Uterus (tissue), 7 donors: ENCODE data around the genes TSPAN14 and WAPL.

GRCh38 chr10:80429644-80430076, 21.3 kb downstream of the PRXL2A start:
- PRO-cap, 4 experiments, result no peak in any of the 4 experiments
- RAMPAGE, long total RNA, 2 experiments, result no peak in any of the 2 experiments
- RRBS, result no CpG with 5 or more reads among the region's 6 CpGs

GRCh38 chr10:80453667-80454737, at the start of gene TSPAN14:
Gene TSPAN14 (plus strand): TSS chr10:80454310.
- PRO-cap, 4 experiments, result peak in 4 of 4 experiments; most common plus-strand start chr10:80454321 (in 4); most common minus-strand start chr10:80453902 (in 2)
- RAMPAGE, long total RNA, 2 experiments, result no peak in any of the 2 experiments
- RRBS, result 3% methylated on average over 54 of the region's 140 CpGs

- PRO-cap, 4 experiments, result peak in 3 of 4 experiments; most common plus-strand start chr10:80459285 (in 3); most common minus-strand start chr10:80459184 (in 2)
- RAMPAGE, long total RNA, 2 experiments, result no peak in any of the 2 experiments
- RRBS, result no CpG with 5 or more reads among the region's 13 CpGs
Measured at GRCh38 chr10:80458803-80459889, 5.0 kb downstream of the TSPAN14 start.

GRCh38 chr10:80460683-80461475, 6.8 kb downstream of the TSPAN14 start:
- PRO-cap, 4 experiments, result peak in 2 of 4 experiments; most common plus-strand start chr10:80460927 (in 2); most common minus-strand start chr10:80460835 (in 1)
- RAMPAGE, long total RNA, 2 experiments, result no peak in any of the 2 experiments
- RRBS, result no CpG with 5 or more reads among the region's 7 CpGs

DNA sequence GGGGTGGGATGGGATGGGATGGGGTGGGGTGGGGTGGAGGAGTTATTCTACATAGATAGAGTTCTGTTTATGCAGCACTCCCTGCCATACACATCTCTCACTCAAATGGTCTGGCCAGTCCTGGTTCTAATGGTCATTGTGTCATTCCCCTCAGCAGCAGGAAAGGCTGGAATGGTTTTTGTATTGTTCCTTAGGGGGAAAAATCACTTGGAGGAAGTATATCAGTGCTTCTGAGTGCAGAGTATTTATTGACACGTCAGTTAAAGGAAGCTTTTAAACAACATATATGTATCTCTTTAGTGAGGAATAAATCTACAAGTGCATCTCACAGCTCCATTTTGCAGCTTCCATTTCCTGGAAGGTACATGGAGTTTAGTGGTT, 8.2 kb downstream of the TSPAN14 start:
- PRO-cap, 4 experiments, result no peak in any of the 4 experiments
- RAMPAGE, long total RNA, 2 experiments, result no peak in any of the 2 experiments
- RRBS, result no CpG with 5 or more reads among the region's 1 CpG

DNA sequence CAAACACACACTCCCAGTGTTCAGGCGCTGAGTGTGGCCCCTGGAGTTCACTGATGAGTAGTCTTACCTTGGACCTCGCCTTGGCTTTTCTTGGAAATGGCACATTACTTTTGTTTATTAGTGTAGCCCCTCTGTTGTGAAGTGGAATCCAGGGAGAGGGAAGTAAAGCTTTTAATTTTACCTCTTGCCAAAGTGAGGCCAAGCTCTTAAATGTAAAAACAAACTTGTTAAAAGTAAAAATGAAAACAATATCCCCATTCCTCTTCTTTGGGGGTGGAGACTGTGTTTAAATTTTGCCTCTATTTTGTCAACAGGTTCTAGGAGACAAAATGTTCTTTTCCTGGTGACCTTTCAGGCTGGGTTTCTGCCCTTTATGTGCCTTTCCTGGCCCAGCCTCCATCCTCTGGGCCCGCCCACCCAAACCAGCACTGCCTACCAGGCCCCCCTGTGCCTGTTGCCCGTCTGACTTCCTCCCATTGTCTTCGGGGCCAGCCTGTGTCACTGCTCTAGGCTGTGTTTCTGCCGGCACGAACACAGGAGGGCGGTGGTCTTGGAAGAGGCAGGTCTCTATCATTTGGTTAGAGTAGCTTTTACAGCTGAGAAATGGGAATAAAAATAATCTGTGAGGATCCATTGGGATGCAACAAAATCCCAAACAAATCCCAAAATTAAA, 13.8 kb downstream of the TSPAN14 start:
- PRO-cap, 4 experiments, result peak in 4 of 4 experiments; most common plus-strand start position 536 of the sequence (in 3); most common minus-strand start position 219 of the sequence (in 1)
- RAMPAGE, long total RNA, 2 experiments, result no peak in any of the 2 experiments
- RRBS, result no CpG with 5 or more reads among the region's 8 CpGs

GRCh38 chr10:80485636-80486746, 31.9 kb downstream of the TSPAN14 start:
- PRO-cap, 4 experiments, result no peak in any of the 4 experiments
- RAMPAGE, long total RNA, 2 experiments, result no peak in any of the 2 experiments
- RRBS, result no CpG with 5 or more reads among the region's 21 CpGs

DNA sequence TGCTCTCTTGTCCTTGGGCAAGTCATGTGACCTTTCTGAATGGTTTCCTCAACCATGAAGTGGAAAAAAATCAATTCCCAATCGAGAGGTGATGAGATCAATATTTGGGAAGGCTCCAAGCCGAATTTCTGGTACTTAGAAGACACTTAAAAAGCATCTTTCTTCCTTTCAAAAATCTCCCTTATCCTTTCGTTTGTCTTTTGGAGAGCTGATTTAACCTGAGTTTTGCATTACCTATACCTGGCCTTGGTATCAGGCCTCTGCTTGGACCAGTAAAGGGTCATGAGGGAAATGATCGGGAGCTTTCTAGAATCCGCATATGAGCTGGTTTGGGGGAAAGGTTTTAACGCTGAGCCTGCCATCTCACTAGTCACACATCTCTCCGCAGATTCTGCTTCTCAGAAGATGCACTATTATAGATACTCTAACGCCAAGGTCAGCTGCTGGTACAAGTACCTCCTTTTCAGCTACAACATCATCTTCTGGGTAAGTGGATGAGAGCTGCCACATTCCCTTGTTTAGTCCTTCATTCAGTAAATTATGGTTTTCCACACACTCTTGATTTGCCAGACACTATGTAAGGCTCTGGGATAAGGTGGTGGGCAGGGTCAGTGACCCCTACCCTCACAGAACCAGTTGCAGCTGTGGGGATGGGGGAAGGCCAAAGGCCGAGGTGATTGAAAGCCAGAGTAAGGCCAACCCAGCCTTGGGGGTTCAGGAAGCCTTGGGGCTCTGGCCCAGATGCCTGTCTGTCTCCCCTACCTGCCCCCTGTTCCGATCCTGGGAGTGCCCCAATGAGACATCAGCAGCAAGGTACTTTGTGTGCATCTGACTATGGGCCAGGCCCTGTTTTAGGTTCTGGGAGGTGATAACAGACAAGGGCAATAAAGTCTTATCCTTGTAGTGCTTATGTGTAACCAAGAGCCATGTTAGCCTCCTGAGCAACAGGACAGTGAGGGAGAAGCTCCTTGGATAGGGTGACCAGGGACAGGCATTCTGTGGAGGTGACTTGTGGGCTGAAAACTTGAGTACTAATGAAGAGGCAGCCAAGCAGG, 35.0 kb downstream of the TSPAN14 start:
- PRO-cap, 4 experiments, result no peak in any of the 4 experiments
- RAMPAGE, long total RNA, 2 experiments, result no peak in any of the 2 experiments
- RRBS, result no CpG with 5 or more reads among the region's 10 CpGs

DNA sequence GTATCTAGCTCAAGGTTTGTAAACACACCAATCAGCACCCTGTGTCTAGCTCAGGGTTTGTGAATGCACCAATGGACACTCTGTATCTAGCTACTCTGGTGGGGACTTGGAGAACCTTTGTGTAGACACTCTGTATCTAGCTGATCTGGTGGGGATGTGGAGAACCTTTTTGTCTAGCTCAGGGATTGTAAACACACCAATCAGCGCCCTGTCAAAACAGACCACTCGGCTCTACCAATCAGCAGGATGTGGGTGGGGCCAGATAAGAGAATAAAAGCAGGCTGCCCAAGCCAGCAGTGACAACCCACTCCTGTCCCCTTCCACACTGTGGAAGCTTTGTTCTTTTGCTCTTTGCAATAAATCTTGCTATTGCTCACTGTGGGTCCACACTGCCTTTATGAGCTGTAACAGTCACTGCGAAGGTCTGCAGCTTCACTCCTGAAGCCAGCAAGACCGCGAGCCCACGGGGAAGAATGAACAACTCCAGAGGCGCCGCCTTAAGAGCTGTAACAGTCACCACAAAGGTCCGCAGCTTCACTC, 6.1 kb downstream of the SH2D4B start:
- PRO-cap, 4 experiments, result no peak in any of the 4 experiments
- RAMPAGE, long total RNA, 2 experiments, result no peak in any of the 2 experiments
- RRBS, result no CpG with 5 or more reads among the region's 9 CpGs

GRCh38 chr10:82888723-82889512, 1013.9 kb downstream of the NRG3 start:
- PRO-cap, 4 experiments, result no peak in any of the 4 experiments
- RAMPAGE, long total RNA, 2 experiments, result no peak in any of the 2 experiments
- RRBS, result no CpG with 5 or more reads among the region's 10 CpGs

DNA sequence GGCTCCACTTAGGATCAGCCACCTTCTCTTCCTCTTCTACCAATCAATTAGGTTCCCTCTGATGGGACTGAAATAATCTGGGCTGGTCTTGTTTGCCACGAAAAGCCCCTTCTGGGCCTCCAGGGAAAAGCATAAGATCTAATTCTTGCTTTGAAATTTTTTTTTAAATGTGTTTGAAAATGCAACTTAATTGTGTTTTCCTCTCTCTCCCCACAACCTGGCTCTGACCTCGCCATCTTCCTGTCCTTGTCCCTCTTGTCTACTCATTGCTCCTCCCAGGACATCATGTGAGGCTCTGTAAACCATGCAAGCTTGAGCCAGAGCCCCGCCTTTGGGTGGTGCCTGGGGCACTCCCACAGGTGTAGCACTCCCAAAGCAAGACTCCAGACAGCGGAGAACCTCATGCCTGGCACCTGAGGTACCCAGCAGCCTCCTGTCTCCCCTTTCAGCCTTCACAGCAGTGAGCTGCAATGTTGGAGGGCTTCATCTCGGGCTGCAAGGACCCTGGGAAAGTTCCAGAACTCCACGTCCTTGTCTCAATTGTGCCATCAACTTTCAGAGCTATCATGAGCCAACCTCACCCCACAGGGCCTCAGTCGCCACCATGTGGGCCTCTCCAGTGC, 9.8 kb upstream of the CDHR1 start:
- PRO-cap, 4 experiments, result no peak in any of the 4 experiments
- RAMPAGE, long total RNA, 2 experiments, result no peak in any of the 2 experiments
- RRBS, result no CpG with 5 or more reads among the region's 7 CpGs

- PRO-cap, 4 experiments, result no peak in any of the 4 experiments
- RAMPAGE, long total RNA, 2 experiments, result no peak in any of the 2 experiments
- RRBS, result no CpG with 5 or more reads among the region's 6 CpGs
Measured at GRCh38 chr10:84436707-84437228, 108.4 kb downstream of the CCSER2 start.

DNA sequence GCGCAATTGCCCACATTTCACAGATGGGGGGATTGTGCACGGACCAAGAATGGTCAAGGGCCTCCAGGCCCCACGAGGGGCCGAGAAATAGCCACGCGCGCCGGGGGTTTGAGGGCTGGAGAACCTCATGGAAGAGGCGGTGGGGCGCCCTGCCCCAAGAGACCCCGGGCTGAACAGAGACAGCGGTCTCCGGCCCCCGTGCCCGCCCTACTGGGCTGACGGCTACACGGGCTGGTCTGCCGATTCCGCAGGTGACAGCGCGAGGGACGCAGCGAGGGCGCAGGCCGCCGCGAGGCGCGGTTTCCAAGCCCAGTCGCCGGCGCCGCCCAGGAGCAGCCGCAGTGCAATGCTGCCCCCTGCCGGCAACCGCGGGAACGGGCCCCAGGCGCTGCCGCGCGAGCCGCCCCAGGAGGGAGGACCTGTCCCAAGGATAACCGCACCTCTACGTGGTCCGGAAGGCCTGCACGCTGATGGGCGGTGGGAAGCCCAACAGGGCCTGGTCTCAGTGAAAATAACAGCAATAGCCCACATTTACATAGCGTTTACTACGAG, 10.5 kb upstream of the GRID1 start:
- PRO-cap, 4 experiments, result no peak in any of the 4 experiments
- RAMPAGE, long total RNA, 2 experiments, result no peak in any of the 2 experiments
- RRBS, result 5% methylated on average over 18 of the region's 50 CpGs

DNA sequence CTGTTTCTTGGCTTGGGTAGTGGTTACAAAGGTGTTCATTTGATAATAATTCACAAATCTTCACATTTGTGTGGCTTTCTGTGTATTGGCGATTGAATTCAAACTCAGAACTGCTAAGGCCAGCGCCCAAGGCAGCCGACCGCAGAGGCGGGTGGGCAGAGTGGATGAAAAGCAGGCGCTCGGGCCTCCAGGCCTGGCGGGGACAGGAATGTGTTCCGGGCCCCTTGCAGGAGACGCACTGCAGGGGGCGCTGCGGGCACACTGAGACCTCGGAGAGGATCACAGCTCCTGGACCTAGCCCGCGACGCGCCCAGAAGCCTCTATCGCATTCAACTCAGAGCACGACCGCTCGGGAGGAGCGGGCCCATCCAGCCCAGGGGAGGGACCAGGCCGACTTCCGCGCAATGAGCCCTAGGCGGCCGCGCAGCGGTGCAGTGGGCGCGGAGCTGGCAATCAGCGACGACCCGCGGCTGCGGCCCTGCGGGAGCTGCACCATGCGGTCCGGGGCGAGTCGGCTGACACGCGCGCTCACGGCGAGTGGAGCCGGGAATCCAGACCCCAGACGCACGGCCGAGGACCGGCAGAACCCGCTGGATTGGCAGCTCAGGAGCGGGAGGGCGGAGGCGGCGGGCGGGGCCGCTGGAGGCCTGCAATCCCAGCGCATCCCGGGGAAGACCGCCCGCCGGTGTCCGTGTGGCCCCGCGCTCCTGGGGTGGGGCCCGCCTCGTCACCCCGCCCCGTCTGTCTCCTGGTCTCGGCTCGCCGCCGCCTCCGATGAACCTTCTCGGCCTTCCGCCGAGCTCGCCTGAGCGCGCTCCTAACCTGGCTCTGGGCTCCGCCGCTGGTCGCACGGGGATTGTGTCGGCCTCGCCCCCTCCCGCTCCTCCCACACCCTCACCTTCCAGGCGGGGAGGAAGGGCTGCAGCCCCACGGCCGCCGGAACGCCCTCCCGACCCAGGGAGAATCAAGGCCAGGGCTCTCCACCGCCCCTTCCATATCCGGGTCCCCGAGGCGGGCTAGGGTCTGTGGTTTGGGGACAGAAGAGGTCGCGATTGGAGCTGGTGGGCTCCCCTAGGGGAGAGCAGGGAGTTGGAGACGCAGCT, 33.5 kb upstream of the GRID1 start:
- PRO-cap, 4 experiments, result peak in 4 of 4 experiments; most common plus-strand start position 781 of the sequence (in 3); most common minus-strand start position 322 of the sequence (in 3)
- RAMPAGE, long total RNA, 2 experiments, result no peak in any of the 2 experiments
- RRBS, result 2% methylated on average over 20 of the region's 101 CpGs

- PRO-cap, 4 experiments, result peak in 4 of 4 experiments; most common plus-strand start chr10:86521089 (in 4); most common minus-strand start chr10:86520977 (in 2)
- RAMPAGE, long total RNA, 2 experiments, result start-site peak on the minus strand in 1 of 2 experiments, at chr10:86521404-86521823 at its widest, 55 reads per replicate
- RRBS, result 2% methylated on average over 41 of the region's 95 CpGs
Measured at GRCh38 chr10:86520735-86521865, at the start of gene WAPL. Gene WAPL (minus strand): TSS chr10:86521792.

DNA sequence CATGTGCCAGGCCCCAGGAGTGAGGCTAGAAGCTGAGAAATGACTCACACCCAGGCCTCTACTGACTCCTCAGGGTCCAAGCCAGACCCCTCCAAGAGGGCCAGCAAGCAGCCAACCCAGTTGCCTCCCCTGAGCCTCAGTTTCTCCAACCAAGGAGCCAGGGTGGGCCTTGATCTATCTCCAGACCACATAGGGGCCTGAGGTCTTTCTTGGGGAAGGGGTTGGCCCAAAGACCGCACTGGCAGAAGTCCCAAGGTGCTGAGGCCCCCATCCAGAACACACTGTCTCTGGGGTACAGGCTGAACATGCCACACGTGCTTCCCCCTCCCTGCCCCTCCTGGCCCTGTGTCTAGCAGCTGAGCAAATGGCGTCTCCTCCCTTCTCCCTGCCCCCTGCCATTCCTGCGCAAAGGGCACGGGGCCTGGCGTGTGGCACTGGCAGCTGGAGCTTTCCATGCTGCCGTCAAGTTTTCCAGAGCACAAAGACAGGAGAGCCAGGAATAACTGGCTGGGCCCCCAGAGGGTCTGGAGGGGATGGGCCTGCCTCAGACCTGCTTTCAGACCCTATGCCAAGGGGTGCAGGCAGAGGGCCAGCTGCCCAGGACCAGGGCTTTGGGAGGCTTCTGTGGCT, 978 bp upstream of the LDB3 start:
- PRO-cap, 4 experiments, result no peak in any of the 4 experiments
- RAMPAGE, long total RNA, 2 experiments, result no peak in any of the 2 experiments
- RRBS, result no CpG with 5 or more reads among the region's 7 CpGs

DNA sequence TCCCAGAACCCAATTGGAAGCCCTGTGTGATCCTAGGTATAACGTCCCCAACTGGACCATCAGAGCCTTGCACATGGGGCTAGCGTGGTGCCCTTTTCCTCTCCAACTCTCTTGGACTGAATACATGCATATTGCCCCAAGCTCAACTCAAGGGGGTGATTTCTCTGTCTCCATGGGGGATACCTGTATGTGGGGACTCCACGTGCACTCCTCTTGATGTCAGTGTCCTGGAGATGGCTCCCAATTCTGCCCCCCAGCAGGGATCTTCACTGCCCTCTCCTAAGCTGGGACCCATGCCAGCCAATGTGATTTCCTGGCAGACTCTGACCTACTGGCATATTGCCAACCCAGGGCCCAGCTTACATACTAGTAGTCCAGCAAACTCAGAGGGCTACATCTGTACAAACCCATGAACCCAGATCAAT, 26.3 kb upstream of the BMPR1A start:
- PRO-cap, 4 experiments, result no peak in any of the 4 experiments
- RAMPAGE, long total RNA, 2 experiments, result no peak in any of the 2 experiments
- RRBS, result no CpG with 5 or more reads among the region's 3 CpGs

DNA sequence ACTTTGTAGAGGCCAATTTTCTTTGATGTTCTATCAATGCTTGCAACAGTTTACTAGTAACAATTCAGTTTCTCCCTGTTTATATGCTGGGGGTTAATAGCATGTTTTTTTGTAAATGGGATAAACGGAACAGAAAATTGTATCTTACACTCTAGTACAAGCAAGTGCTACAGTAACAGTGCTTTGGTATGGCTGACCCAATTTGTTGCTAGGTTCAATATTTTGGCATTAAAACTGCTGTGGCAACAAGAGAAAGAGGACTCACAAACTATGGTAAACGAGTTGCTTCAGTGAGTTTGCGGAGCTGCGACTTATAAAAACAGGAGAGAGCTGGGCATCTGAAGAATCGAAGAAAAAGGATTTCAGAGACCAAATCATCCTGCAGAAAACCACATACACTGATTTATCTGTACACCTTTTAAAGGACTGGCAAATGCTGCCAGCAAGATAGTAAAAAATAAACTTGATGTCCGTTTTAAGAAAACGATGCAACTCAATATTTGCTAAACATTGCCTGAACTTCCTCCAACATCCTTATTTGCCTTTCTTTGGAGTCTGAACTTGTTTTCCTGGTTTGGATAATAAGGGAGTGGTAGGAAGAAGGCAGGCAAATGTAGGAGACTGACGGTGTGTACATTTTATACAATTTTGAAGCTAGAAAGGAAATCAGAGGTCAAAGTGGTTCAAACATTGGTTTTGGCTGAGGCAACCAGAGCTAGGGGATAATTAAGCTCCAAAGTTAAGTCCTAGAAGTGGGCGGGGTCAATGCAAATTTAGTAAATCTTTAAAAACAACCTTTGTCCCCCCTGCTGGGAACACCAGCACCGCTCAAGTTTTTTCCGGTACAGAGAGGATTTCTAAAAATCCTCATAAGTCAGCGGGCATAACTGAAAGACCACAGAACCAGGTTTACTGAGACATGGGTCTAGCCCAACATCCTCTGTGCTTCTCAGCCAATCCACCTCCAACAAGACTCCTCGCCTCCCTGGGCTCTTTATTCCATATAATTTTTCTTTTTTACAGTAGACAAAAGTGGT, 2.0 kb downstream of the GLUD1 start:
- PRO-cap, 4 experiments, result peak in 4 of 4 experiments; most common plus-strand start position 280 of the sequence (in 1); most common minus-strand start position 536 of the sequence (in 1)
- RAMPAGE, long total RNA, 2 experiments, result no peak in any of the 2 experiments
- RRBS, result no CpG with 5 or more reads among the region's 13 CpGs

GRCh38 chr10:87547626-87548289, 43.1 kb downstream of the MINPP1 start:
- PRO-cap, 4 experiments, result no peak in any of the 4 experiments
- RAMPAGE, long total RNA, 2 experiments, result no peak in any of the 2 experiments
- RRBS, result no CpG with 5 or more reads among the region's 4 CpGs

DNA sequence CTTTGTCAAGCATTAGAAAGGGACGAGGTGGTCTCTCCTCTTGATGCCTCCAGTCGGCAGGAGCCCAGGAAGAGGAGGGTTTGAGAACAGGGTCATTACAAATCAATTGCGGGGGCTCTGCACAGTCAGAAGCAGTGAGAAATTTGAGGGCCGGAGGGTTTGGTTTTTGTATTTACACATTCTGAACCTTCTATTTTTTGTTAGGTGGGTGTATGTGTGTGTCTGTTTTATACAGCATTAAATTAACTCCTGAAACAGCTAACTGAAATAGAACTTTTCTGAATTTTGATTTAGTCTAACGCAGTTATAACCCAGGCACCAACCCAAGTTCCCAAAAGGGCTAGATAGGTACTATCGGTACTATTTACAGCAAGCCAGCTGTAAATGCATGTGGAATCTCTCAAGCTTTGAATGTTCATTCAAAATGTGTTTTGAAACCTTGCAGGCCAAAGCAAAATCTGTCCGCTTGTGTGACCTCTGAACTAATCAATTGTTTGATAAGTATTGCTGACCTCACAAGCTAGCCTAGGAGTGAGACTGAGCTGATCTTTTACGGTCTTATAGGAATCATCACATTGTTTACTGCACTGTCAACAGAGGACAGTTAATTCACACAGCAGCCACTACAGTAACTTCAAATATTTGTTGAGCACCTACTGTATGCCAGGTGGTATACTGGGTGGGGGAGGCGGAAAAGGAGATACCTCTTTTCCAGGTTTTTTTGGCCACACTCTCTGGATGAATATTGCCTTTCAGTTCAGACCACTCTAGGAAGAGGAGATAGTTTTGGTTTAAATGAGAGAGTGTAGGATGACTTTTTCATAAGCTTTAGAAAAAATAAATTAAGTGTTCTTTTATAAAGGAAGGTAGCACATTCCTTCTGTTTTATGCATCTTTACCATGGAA, 2.1 kb downstream of the PAPSS2 start:
- PRO-cap, 4 experiments, result no peak in any of the 4 experiments
- RAMPAGE, long total RNA, 2 experiments, result no peak in any of the 2 experiments
- RRBS, result no CpG with 5 or more reads among the region's 9 CpGs